Neutrophil (primary cell): ENCODE measurements around a stretch of chr19.

DNA sequence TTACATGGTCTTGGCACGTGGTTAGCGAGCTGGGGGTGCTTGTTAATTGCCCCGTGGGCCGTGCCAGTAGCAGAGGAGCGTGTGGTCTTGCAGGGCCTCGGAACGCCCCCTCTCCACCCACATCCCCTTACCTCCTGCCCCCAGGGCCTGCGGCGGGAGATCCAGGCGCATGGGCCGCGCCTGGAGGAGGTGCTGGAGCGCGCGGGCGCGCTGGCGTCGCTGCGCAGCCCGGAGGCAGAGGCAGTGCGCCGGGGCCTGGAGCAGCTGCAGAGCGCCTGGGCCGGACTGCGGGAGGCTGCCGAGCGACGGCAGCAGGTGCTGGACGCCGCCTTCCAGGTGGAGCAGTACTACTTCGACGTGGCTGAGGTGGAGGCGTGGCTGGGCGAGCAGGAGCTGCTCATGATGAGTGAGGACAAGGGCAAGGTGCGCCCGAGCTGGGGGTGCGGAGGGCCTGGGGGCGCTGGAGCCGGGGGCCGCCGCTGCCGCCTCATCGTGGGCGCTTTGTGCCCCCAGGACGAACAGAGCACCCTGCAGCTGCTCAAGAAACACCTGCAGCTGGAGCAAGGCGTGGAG, 22.6 kb upstream of the SHKBP1 start:
- PRO-cap, result no peak

GRCh38 chr19:40567799-40568487, 8.7 kb upstream of the SHKBP1 start:
- PRO-cap, result no peak

GRCh38 chr19:40582608-40583627, 6.2 kb downstream of the SHKBP1 start:
- PRO-cap, result unidirectional peak, plus-strand start at chr19:40582904

DNA sequence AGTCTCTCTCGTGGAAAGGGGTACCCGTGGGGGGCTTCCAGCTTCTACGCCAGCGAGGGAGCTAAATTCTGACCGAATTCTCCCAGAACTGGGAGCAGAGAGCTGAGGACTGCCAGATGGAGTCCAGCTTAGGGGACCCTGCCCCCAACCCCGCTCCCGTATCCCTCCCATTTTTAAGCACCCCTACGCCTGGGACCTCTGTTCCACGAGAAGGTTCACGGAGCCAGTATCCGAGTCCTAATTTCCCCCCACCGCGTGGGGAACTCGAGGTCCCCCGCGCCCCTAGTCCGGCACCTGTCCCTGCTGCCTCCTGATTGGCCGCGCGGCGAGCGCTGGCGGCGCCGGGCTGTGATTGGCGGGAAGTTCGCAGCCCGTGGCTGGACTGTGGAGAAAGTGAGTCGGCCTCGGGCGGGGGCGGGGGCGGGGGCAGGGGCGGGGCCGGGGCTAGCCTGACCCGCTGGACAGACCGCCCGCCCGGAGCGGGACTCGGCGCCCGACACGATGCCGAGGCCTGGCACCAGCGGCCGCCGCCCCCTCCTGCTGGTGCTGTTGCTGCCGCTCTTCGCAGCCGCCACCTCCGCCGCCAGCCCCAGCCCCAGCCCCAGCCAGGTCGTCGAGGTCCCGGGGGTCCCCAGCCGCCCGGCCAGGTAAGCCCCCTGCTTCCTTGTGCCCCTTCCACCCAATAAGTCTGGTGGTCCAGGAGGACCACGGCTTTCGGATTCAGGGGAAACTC, 4.3 kb upstream of the LTBP4 start:
- PRO-cap, result no peak

DNA sequence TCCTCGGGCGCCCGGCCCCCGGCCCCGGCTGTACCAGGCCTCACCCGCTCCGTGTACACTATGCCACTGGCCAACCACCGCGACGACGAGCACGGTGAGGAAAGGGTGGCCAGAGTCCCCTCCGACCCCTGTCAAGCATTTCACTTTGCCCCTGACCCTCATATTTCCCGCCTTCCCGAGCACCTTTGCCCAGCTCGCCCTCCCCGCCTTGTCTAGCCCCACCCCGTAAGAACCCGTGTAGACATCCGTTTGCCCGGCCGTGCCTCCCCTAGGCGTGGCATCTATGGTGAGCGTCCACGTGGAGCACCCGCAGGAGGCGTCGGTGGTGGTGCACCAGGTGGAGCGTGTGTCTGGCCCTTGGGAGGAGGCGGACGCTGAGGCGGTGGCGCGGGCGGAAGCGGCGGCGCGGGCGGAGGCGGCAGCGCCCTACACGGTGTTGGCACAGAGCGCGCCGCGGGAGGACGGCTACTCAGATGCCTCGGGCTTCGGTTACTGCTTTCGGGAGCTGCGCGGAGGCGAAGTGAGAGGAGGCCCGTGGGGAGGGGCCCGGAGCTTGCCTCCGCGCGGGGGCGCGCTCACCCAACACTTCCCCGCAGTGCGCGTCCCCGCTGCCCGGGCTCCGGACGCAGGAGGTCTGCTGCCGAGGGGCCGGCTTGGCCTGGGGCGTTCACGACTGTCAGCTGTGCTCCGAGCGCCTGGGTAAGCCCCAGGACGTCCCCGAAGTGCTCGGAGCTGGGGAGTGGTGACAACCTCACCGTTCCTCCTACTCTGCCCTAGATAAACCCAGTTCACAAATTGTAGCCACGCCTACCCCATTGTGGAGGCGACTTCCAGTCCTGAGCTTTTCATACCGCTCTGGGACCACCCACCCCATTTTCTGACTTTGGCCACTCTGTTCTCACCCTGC, 4.2 kb downstream of the LTBP4 start:
- PRO-cap, result no peak

DNA sequence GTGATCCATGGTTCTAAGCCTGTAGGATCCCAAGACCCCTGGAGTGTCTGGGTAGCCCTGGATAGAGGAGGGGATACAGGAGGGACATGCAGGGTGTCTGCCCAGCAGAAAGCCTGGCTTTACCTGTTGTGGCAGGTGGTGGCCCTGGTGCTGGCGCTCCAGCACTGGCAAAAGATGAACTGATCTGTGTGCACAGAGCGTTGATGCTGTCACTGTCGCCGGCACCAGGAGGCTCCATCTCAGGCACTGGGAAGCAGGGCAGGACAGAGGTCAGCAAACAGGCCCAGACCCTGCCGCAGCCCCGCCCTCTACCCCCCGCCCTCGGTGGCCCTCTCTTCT, 20.7 kb downstream of the NUMBL start:
- PRO-cap, result no peak

DNA sequence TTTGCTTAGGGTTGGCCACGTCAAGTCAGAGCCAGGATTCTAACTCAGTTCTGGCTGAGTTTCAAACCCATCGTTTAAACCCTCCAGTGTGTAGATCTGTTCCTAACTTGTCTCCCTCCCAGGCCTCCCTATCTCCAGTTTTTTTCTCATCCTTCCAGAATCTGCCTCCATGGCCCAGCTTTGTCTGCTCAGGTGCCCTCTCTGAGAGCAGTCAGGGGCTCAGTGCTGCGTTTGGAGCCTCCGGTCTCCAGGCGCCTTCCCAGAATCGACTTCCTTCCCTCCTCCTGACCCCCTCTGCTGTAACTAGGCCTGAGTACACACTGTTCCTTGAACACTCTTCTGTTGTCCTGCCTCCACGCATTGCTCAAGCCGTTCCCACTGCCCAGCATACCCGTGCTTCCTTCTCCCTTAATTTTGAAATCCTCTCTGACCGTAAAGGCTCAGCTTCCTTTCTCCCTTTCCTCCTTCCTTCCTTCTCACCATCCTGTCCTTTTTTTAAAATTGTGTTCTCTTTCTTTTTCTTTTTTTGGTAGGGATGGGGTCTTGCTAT, 3.6 kb downstream of the ITPKC start:
- PRO-cap, result no peak

- PRO-cap, result no peak
Measured at GRCh38 chr19:40741758-40742758, 8.2 kb downstream of the ACTMAP start.

DNA sequence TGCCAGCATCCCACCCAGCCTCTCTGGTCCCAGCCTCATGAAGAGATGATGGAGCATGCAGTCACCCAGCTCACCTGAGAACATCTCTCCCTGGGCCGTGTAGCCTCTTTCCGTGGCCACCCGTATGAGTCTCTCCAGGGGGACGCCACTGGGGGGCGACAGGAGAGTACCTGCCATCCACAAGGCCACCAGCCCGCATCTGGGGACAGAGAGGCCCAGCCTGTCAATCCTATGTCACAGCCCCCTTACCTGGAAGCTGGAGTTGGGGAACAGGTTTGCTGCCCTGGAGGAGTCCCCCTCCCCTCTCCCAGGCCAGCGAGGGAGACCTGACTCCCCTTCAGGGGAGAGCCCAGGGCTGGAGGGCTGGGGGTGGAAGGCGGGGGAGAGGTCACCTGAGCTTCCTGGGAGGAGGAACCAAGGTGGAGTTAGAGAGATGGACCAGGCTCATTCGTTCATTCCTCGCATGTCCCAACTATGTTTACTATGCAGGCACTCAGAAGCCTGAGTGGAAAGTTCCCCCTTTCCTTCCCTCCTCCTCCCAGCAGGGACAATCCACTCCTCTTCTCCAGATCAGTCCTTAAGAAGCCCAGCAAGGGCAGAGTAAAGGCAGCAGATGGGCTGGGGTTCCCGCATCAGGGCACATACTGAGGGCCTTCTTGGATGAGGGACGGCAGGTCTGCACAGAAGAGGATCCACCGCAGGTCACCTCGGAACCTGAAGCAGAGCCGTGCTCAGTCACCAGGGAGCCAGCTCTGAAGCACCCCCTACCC, 5.6 kb downstream of the ACTMAP start:
- PRO-cap, result no peak

- PRO-cap, result bidirectional peak, plus-strand start at chr19:40778250, minus-strand start at chr19:40778024
Measured at GRCh38 chr19:40777004-40778131, 679 bp upstream of the RAB4B start.

DNA sequence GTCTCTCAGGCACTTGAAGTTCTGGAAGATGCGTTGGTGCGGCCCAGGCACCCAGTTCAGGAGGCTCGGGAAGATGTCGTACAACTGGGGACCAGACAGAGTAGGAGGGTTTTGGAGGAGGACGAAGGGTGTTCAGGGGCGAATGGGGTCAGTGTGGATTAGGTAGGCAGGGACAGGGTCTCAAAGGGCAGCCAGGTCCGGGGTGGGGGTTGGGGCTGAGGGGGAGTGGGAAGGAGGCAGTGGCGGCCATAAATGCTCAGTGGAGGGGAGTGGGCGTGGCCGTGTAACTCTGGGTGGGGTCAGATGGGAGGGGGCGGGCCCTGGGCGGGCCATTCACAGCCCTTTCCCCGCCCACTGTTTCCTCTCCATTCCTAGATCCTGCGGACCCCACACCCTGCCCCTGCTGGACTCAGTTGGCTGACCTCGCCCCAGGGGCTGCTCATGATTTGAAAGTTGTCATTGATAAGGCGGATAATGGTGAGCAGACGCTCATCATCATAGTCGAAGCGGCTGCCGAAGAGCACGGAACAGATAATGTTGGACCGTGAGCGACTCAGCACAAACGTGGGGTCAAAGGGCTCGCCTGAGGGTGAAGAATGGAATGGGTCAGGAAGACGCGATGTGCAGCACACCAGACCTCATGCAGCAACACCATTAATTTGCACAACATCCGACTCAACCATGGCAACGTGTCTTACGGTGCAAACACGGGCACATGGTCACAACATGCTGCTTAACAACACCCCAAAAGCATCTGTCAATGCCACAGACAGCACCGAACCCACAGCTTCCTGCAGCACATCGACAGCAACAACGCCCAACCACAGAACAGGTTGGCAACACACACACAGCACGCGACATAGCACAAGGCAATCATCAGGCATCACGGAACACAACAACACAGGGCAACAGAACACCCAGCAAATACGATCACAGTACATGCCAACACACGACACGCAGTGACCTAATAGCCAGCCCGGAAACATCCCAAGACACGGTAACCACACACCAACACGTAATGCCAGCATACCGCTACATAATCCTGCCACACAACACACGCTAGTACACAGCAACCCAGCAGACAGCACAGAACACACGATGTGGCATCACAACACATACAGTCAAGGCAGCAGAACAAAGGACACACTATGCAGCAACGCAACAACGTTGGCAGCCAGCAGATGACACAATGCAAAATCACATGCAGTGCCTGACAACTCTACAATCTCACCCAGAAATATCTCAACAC, 23.6 kb downstream of the CYP2A6 start:
- PRO-cap, result no peak

- PRO-cap, result no peak
Measured at GRCh38 chr19:40954837-40955094, 36.3 kb upstream of the CYP2B6 start.

DNA sequence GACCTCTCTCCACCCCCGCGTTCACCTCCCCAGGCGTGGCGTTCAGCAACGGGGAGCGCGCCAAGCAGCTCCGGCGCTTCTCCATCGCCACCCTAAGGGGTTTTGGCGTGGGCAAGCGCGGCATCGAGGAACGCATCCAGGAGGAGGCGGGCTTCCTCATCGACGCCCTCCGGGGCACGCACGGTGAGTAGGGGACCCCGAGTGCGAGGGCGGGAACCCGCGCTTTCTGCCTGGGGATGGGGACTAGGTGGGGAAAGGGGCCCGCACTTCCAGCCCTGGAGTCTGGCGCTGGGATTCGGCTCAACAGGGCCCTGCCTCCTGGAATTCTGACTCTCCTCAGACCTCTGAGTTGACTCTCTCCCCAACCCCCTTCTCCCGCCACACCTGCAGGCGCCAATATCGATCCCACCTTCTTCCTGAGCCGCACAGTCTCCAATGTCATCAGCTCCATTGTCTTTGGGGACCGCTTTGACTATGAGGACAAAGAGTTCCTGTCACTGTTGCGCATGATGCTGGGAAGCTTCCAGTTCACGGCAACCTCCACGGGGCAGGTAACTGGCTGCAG, 1.8 kb downstream of the CYP2A13 start:
- PRO-cap, result no peak

DNA sequence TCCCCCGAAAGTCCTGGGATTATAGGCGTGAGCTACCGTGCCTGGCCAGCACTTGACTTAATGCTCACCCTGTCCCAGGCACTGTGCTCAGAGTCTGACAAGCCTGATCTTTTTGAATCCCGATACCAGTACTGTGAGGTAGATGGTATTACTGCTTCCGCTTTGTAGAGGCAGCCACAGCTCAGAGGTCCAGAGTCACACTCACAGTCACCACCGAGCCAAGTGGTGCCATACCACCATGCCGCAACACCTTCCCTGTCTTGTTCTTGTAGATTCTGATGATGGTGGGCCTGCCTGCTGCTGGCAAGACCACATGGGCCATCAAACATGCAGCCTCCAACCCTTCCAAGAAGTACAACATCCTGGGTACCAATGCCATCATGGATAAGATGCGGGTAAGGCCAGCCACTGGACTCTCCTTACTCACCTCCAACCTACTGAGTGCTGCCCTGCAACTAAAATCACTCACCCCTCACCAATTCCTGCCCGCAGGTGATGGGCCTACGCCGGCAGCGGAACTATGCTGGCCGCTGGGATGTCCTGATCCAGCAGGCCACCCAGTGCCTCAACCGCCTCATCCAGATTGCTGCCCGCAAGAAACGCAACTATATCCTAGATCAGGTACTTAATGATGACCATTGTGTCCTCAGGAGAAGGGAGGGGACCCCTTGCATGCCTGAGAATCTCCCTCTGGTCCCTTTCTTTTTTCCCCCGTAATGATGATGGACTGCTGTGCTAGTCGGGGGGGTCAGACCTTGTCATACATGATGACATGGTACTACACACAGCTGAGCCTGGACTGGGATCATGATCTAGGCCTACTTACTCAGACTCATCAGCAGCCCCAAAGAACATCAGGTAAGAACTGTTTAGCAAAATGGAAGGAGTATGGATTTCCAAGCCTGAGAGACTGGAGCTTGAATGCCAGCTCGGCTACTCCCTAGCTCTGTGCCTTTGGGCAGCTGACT, 15.6 kb upstream of the CCDC97 start:
- PRO-cap, result no peak

DNA sequence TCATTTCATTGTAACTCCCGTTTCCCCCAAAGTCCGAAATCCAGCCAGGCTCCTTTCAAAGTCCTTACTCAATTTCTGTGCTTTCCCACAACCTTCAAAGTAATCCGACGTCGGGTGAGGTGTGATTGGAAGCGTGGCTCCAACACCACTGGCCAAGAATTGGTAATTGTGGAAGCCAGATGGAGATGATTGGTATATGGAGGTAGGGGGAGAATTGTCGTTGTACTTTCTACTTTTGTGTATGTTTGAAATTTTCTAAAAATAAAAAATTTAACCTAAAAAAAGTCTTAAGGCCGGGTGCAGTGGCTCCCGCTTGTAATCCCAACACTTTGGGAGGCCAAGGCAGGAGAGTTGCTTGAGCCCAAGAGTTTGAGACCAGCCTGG, 834 bp downstream of the CCDC97 start:
- PRO-cap, result no peak

DNA sequence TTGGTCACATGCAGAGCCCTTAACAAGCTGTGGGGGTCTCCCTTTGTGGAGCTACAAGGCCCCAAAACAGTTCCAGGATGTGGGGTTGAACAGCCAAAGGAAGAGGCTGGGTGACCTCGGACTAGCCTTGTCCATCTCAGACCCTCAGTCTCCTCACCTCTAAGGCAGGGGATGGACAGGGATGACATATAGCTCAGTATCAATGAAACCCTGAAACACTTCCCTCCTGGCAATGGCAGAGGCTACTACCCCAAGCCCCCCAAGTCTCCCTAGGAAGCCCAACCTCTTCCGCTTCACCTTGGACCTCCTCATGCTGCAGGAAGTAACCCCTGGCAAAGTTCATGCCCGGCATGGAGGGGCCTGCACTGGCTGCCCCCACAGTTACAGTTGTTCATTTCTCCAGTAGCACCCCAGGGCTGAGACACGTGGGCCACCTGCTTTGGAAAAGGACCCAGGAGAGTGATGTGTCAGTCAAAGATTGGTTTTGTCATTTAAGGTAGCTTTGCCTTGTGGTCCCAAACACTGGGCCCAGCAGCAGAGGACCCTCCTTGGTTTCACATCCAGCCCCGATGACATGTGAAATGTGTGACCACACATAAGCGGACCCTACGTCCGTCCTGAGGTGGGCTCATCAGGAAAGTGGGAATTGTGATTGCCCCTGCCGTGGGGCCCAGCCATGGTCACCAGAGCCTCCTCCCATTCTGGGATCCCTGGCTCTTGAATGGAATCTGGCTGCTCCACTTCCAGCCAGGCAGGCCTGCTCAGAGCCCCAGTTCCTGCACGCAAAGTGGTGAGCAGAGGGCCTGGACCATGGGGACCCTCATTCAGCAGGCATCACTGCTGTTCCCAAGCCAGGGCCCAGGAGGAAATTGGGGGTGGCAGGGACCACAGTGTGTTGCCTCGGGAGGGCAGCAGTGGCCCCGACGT, 10.8 kb downstream of the CCDC97 start:
- PRO-cap, result no peak

DNA sequence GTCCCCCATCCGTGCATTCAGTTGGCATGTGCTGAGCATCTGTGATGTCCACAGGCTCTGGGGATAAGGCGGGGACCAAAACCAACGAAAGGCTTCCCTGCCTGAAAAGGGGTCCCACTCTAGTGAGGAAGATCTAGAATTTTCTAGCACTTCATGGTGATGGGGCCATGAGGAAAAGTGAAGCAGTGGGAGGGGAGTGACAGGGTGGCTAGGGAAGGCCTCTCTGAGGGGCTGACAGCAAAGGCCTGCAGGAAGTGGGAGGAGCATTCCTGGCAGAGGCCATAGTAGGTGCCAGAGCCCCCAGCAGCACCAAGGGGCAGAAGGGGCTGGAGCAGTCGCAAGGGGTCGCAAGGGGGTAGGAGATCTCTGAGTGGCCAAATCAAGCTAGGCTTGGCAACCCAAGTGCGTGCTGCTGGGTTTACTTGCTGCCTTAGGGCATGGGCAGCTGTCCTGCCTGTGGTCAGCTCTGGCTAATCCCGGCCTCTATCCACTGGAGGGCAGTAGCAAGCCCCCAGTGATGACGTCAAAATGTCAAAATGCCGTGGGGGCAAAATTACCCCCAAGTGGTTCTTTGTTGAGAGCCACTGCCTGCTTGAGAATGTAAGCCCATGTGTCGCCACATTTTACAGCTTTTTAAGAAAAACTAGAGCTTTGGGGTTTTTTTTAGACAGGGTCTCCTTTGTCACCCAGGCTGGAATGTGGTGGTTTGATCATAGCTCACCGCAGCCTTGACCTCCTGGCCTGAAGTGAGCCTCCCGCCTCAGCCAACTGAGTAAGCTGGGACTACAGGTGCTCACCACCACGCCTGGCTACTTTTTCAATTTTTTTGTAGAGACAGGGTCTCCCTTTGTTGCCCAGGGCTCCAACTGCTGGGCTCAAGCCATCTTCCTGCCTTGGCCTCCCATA, 11.7 kb downstream of the CCDC97 start:
- PRO-cap, result no peak

DNA sequence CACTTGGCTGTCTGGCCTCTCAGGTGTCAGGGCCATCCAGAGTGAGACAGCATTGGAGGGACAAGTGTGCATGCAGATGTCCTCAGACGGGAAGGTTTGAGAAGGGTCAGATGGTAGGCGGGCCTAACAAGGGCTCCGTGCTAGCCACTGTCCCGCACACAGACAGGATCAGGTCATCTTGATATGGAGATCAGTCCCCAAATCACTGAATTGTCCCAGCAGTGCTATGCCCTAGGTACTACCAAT, 14.3 kb downstream of the CCDC97 start:
- PRO-cap, result no peak

GRCh38 chr19:41352653-41353521, 835 bp downstream of the TGFB1 start:
- PRO-cap, result no peak

DNA sequence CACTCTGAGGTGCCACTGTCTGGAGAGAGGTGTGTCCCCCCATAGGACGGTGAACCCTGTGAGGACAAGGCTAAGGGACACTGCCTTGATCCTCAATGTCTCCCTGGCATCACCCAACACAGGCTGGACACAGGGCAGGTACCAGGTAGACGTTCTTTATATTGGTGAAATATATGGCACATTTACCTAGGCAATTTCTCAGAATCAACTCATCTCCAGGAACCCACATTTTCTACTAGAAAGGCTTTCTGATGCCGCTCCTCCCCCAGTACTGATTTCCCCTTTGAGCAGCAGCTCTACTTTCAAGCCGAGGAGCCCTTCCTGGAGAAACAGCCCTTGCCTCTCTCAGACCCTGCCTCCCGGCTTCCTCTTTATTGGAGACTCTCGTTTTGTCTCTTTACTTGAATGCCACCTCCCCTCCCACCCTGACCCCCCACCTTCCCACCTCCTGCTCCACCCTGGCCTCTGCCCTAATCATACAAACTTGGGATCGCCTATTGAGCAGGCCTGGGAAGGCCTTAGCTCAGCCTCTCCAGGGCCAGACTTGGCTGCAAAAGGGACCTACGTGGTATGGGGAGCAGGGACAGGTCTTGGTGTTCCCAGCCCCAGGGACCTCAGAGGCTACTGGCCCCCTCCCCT, 3.6 kb upstream of the TGFB1 start:
- PRO-cap, result no peak